Testis (tissue), 5 donors: ENCODE measurements around the genes GPRIN2, NPY4R2 and DRGX.

- PRO-cap, 3 experiments, result no peak in any of the 3 experiments
- RAMPAGE, long total RNA, 2 experiments, result no peak in any of the 2 experiments
- RRBS, result no CpG with 5 or more reads among the region's 3 CpGs
Observed at GRCh38 chr10:45653309-45653929, 19.2 kb downstream of the ZFAND4 start.

DNA sequence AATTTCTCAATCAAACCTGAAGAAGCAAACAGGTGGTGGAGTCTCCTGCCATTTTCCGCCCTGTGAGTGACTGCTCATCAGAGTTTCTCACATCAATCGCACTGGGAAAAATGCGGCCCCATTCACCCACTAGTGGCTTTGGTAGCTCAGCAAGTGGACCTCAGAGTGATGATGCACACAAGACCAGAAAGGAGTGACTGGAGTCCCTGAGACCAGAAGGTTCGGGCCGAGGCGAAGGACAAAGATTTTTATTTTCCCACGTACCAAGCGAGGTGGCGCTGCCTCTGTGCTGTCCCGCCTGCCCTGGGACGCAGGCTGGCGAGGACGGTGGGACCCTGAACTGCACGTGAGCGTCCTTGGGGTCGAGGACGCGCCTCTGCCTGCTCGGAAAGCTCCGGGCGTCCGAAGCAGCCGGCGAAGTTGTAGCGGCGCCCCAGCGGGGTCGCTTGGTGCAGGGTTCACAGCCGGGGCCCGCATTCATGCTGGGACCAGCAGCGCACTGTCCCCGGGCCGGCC, 557 bp upstream of the TIMM23 start:
- PRO-cap, 3 experiments, result no peak in any of the 3 experiments
- RAMPAGE, long total RNA, 2 experiments, result no peak in any of the 2 experiments
- RRBS, result no CpG with 5 or more reads among the region's 33 CpGs

DNA sequence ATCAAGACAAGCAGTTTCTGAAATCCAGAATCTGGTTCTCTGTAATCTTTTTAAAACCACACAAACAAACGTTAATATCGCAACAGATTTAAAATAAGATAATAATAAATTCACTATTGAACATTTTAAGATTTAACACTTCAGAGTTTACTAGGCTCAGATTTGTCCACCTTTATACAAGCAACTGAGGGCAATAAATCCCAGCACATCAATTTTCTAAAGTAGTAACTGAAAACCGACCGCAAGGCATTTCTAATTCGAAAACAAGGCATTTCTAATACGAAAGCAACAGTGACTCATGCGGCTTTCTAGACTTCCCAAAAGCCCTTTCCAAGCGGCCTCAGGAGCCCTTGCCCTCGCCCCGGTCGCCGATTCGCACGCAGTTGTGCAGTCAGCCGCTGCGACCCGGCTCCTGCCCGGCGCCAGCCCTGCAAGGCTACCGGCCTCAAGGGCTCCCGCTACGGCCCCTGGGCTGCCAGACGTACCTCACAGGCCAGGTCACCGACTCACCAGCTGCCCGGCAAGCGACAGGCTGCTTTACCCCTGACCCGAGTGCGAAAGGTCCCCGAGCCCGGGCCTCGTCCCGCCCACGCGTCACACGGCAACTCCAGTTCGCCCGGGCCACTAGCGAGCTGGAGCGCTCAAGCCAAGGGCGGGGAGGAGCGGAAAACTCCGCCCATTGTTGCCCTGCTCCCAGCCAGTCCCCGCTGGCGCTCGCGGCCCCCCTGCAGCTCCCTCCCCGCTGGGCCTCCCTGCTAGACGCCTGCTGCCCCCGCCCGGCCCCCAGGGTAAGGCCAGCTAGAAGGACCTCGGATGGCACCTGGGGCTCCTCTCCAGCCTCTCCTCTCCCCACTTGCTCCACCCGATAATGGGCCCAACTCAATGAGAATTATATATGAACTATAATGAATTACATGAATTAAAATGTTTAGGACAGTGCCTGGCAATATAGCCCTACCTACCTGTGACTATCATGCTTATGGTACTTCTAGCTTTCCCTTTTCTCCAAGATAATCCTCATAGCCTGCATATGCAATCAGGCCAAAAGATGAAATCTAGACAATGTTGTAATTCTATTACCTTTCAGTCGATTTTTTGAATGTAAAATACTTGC, 7.2 kb downstream of the NCOA4 start:
- PRO-cap, 3 experiments, result peak in 3 of 3 experiments; most common plus-strand start position 700 of the sequence (in 2); most common minus-strand start position 614 of the sequence (in 2)
- RAMPAGE, long total RNA, 2 experiments, result start-site peak on the minus strand in 2 of 2 experiments, centred at position 589 of the sequence, 79 to 141 reads per replicate
- RRBS, result no CpG with 5 or more reads among the region's 53 CpGs

GRCh38 chr10:46106111-46107368, 60.5 kb upstream of the MSMB start:
- PRO-cap, 3 experiments, result peak in 3 of 3 experiments; most common plus-strand start chr10:46106829 (in 2); most common minus-strand start chr10:46106595 (in 2)
- RAMPAGE, long total RNA, 2 experiments, result no peak in any of the 2 experiments
- RRBS, result no CpG with 5 or more reads among the region's 80 CpGs

DNA sequence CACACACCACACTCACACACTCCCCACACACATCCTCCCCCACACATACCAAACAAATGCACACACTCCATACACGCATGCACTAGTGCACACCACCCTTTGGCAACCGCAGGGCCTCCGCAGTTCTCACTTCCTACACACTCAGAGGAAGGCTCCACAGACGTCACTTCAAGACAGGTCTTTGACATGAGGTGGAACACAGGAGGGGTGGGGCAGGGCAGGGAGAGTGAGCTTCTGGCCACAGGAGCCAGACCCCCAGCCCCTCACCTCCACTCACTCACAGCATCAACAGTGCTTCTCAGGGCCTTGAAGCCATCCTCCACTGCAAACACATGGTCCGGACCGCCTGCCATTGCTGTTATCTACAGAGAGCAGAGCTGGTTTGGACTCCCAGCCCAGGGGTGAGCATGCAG, 18.3 kb upstream of the ANTXRL start:
- PRO-cap, 3 experiments, result no peak in any of the 3 experiments
- RAMPAGE, long total RNA, 2 experiments, result no peak in any of the 2 experiments
- RRBS, result no CpG with 5 or more reads among the region's 6 CpGs

DNA sequence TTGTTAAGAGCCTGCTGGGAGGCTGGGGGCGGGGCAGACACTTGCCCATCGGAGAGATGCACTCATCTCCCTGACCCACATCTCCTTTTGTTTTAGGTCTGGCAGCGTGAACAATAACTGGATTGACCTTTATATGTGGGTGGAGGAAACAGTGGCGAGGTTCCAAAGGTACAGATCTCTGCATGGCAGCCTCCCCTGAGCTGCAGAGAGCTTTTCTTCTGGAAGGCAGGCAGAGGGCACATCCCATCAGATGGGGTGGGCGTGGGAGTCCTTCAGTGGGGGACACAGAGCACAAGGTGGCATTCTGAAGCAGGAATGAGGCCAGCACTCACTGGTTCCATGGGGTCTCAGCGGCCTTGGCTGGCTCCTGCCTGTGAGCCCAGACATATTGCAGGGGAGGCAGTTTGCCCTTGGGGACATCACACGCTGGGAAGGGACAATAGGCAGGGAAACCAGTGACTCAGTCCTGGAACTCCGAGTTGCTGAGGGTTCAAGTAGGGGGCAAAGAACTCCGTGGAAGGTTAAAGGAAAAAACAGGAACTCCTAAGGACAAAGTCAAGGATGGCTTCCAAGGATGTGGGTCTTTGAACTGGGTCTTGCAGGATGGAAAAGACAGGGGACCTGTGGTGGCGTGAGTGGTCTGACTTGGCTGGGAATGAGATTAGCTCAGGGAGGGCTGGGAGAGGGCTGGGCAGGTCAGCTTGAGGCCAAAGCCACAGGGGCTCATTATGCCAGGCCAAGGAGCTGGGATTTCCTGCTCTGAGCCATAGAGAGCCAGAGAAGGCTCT, 5.4 kb downstream of the ANTXRL start:
- PRO-cap, 3 experiments, result peak in 1 of 3 experiments; most common plus-strand start position 302 of the sequence (in 1); most common minus-strand start position 89 of the sequence (in 1)
- RAMPAGE, long total RNA, 2 experiments, result no peak in any of the 2 experiments
- RRBS, result no CpG with 5 or more reads among the region's 10 CpGs

DNA sequence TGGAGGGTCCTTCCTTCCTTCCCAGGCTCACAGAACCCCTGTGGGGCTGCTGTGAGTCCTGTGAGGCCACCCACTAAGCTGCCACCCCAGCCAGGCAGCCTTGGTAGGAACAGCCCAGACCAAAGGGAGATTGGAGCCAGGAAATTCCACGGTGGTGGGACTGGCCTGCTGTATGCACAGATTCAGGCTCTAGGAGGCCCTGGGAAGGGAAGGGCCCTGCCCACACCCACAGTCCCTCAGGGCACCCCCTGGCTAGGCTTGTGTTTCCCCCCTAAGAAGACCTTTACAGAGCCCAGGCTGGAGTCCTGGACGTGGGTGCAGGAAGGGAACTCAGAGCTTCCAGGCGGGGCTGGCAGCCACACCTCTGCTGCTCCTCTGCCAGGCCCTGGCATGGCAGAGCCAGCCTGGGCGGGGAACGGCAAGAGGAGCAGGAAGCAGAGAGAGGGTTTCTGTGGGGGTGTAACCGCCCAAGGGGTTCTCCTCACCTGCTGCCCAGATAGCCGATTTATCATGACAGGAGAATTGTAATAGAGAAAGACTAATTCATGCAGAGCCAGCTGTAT, 32.9 kb downstream of the GPRIN2 start:
- PRO-cap, 3 experiments, result no peak in any of the 3 experiments
- RAMPAGE, long total RNA, 2 experiments, result no peak in any of the 2 experiments
- RRBS, result no CpG with 5 or more reads among the region's 7 CpGs

DNA sequence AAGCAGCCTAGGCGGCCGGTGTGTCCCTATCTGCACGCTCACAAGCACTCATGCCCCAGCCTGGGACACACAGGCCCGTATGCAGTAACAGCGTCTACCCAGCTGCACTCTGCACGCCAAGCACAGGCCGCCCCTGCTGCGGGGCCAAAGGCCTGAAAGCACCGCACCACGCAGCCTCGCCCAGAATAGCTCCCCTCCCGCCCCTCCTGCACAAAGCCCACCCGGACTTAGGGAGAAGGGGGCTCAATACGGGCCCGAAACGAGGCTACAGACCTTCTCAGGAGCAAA, 733 bp downstream of the GPRIN2 start:
- PRO-cap, 3 experiments, result no peak in any of the 3 experiments
- RAMPAGE, long total RNA, 2 experiments, result no peak in any of the 2 experiments
- RRBS, result 9% methylated on average over 3 of the region's 16 CpGs

GRCh38 chr10:46556069-46556907, at the start of gene GPRIN2:
Gene GPRIN2, minus strand, starts transcription at chr10:46556658.
- PRO-cap, 3 experiments, result no peak in any of the 3 experiments
- RAMPAGE, long total RNA, 2 experiments, result no peak in any of the 2 experiments
- RRBS, result 2% methylated on average over 49 of the region's 79 CpGs

GRCh38 chr10:47261197-47261732, 38.7 kb upstream of the GDF10 start:
- PRO-cap, 3 experiments, result no peak in any of the 3 experiments
- RAMPAGE, long total RNA, 2 experiments, result no peak in any of the 2 experiments
- RRBS, result no CpG with 5 or more reads among the region's 7 CpGs

DNA sequence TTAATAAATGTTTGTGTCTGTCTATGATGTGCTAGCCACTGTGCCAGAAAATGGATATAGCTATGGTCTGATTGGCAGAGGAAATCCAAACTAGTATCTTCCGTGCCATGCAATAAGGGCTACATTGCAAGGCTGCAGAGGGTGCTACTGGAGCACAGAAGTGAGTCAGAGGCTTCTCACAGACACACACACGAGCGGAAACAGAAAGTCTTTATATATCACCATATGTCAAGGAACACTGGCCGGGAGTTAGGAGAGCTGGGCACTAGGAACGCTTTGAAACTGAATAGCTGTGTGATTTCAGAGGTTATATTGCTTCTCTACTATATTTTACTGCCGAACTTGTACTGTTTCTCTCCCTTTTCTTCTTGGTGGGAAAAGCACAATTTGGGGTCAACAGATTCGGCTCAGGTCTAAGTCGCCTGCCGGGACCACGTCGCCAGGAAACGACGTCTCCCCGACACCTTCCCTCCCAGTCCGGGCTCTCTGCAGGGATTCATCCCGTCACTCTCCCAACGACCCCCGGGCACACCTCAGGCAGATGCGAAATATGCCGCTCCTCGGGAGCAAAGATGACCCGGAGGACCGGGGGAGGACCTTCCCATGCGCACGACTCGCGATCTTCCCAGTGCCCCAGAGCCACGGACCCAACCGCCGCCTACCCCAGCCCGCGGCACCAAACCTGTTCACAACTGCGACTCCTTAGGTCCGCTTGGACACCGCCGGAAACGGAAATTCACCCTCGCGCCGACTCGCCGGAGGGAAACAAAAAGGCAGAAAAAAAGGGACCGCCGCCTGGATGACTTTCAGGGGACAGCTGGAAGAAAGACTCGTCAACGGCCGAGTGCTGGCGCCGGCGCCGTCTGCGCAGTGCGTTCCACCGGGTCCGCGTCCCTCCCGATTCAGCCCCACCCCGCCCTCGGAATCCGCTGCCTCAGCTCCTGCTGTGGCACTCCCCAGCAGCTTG, 29.6 kb upstream of the AGAP9 start:
- PRO-cap, 3 experiments, result peak in 3 of 3 experiments; most common plus-strand start position 796 of the sequence (in 3); most common minus-strand start position 694 of the sequence (in 2)
- RAMPAGE, long total RNA, 2 experiments, result start-site peak on the plus strand in 1 of 2 experiments, centred at position 669 of the sequence, 17 reads per replicate; start-site peak on the minus strand in 2 of 2 experiments, centred at positions 662 to 698 of the sequence, 198 to 205 reads per replicate
- RRBS, result no CpG with 5 or more reads among the region's 60 CpGs

- PRO-cap, 3 experiments, result no peak in any of the 3 experiments
- RAMPAGE, long total RNA, 2 experiments, result no peak in any of the 2 experiments
- RRBS, result no CpG with 5 or more reads among the region's 1 CpG
Observed at GRCh38 chr10:47673108-47673459, 90.3 kb downstream of the SYT15B start.

GRCh38 chr10:47918594-47918819, at the start of gene NPY4R2:
Gene NPY4R2, plus strand, starts transcription at chr10:47918662.
- PRO-cap, 3 experiments, result no peak in any of the 3 experiments
- RAMPAGE, long total RNA, 2 experiments, result no peak in any of the 2 experiments
- RRBS, result no CpG with 5 or more reads among the region's 24 CpGs

DNA sequence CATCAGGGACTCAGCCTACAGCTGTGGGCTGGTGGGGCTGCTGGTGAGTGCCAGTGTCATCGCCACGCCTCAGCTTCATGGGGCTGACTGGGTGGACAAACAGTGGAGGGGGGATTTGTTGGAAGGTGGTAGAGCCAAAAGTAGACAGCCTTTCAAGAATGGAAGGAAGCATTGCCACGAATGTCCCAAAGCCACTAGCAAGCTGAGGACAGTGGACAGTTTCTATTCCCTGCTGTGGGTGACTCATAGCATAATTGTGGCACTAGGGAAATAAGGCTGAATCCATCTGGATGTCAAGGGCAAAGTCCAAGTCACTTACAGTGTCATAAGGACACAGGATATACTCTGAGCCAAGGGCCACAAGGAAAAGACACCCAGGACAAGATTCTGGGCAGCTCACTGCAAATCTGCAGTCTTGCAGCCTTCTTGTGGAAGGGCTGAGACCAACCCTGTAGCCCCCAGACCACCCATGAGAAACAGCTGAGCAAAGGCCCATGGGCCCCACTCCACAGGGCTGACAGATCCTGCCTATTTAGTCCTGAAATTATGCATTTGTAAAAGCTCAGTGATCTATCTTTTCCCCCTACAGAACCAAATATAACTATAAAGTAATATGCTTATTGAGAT, 79.6 kb downstream of the FRMPD2 start:
- PRO-cap, 3 experiments, result no peak in any of the 3 experiments
- RAMPAGE, long total RNA, 2 experiments, result no peak in any of the 2 experiments
- RRBS, result no CpG with 5 or more reads among the region's 3 CpGs

- PRO-cap, 3 experiments, result no peak in any of the 3 experiments
- RAMPAGE, long total RNA, 2 experiments, result no peak in any of the 2 experiments
- RRBS, result no CpG with 5 or more reads among the region's 5 CpGs
Observed at GRCh38 chr10:48336681-48337238, 30.3 kb downstream of the MAPK8 start.

DNA sequence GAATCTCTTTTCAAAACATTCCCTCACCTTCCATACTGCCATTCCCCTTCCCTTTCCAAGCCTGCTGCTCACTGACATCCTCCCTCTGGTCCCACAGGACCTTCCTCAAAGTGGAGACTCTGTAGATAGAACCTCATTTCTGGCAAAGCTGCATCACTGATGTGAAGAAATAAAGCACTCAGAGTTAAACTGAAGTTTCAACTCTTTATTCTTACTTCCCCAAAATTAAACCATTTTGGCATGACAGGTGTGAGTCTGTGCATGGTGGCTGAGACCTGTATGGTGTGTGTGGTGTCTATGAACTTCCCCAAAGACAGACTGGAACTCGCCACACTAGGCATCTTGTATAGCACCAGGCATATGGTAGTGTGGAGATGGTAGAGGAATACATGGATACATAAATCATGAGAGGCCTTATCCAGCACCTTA, 6.7 kb upstream of the WDFY4 start:
- PRO-cap, 3 experiments, result no peak in any of the 3 experiments
- RAMPAGE, long total RNA, 2 experiments, result no peak in any of the 2 experiments
- RRBS, result no CpG with 5 or more reads among the region's 1 CpG

- PRO-cap, 3 experiments, result no peak in any of the 3 experiments
- RAMPAGE, long total RNA, 2 experiments, result no peak in any of the 2 experiments
- RRBS, result no CpG with 5 or more reads among the region's 15 CpGs
Observed at GRCh38 chr10:48934830-48935604, 4.6 kb downstream of the LRRC18 start.

- PRO-cap, 3 experiments, result no peak in any of the 3 experiments
- RAMPAGE, long total RNA, 2 experiments, result no peak in any of the 2 experiments
- RRBS, result 2% methylated on average over 10 of the region's 43 CpGs
Observed at GRCh38 chr10:49114554-49115352, 569 bp downstream of the VSTM4 start.

DNA sequence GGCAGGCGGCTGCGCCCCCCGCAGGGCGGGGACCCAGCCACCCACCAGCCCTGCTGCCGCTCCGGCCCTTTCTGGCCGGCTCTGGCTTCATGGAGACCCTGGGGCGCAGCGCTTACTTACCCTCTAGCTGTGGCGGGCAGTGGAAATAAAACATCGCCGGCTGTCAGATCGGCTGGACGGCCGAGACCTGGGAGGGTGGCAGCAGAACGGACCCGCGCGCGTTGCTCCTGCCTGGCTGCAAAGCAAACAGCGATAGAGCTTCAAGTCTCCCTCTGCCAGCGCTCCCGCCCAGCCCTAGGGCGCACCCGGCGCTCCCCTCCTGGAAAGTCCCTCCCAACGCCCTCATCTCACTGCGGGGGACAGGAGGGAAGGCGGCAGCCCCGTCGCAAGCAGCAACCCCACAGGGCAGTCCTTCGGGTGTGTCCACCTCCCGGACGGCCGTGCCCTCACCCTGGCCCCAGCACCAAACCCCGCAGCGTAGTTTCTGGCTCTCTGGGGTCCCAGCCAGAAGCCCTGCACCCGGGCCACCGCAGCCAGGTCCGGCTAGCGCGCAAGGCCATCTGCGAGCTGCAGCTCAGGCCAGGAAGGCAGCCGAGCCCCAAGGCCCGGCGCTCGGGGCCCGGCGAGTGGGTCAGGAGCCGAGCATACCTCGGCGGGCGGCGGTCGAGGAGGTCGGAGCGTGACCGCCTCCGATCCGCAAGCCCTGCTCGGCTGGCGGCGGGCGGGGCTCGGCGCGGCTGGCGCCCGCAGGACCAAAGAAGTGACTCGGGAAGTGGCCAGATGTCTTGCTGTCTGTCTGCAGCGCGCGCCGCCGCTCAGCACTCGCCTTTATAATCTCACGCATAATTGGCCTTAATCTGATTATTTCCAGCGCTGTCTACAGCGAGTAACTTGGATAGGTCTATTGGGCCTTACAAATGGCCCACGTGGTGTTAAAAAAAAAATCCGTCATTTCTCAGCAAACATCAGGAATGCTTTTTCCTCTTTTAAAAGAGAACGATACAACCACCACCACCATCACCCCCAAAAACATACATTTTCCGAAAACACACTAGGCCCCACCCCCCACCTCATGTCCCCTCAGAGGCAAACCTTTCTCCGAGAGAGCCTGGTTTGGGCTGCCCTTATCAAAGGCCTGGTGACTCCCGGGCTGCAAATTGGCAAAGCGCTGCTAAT, at the start of gene DRGX:
DRGX (minus strand) TSS at position 803 of the 1,176 bp plus-strand sequence.
- PRO-cap, 3 experiments, result no peak in any of the 3 experiments
- RAMPAGE, long total RNA, 2 experiments, result no peak in any of the 2 experiments
- RRBS, result 2% methylated on average over 22 of the region's 86 CpGs

DNA sequence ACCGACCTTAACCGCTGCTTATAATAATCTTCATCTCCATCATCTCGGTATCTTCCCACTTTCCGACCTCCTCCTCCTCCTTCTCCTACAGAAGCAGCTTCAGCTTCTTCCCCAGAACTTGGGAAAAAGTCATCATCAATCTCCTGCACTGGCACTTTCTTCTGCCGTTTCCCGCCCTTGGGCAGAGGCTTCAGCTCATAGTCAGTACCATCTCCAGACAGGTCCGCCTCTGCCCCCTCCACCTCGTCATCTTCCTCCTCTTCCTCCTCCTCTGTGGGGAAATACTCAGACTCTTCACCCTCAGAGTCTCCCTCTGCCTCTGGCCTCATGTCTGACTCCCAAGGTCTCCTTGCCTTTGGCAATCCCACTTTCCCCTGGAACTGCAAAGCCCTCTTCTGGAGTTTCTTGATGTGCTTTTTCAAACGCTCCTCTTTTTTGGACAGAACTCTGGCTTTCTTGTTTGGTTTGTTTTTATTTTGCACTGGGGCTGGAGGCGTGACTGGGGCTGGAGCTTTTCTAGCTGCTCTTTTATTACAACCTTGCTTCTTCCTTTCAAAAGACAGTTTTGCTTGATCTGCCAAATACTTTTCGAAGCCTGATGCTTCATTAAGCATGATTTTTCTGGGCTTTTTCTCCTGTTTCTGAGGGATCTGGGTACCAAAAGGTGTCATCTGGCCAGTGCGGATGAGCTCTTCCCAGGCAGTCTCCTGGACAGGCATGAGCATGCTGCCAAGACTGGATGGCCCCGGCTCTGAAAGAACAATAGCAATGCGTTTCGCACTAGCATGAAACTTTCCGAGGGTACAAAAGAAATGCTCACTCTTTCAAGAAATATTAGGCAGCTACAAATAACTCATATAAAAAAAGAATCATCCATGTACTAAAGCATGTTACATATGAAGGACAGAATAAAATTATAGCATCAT, 14.6 kb downstream of the ERCC6 start:
- PRO-cap, 3 experiments, result no peak in any of the 3 experiments
- RAMPAGE, long total RNA, 2 experiments, result no peak in any of the 2 experiments
- RRBS, result no CpG with 5 or more reads among the region's 16 CpGs